GM23248 (cell line): Measurements from ENCODE around the gene TYW1B.

- RAMPAGE, long total RNA: no peak
These were observed 467 bp downstream of the AUTS2 start for GRCh38 chr7:69598800-69599083.

DNA sequence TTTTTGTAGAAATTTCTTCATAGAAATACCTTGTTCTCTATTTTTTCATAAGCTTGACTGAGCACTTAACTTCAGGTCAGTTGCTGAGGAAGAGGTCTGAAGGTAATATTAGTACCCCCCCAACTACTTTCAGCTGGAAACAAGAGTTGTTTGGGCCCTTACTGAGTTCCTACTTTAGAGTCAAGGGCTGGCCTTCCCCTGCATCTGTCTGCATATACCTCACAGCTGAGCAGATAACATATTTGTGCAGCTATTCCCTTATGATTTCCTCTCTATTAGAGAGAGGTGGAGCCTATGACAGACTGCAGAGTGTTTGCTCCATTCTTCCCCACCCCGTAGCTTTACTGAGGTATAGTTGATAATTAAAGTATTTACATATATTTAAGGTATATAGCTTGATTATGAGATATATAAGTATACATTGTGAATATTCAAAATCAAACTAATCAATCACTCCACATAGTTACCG lies 355.5 kb downstream of the AUTS2 start:
- RAMPAGE, long total RNA: no peak

DNA sequence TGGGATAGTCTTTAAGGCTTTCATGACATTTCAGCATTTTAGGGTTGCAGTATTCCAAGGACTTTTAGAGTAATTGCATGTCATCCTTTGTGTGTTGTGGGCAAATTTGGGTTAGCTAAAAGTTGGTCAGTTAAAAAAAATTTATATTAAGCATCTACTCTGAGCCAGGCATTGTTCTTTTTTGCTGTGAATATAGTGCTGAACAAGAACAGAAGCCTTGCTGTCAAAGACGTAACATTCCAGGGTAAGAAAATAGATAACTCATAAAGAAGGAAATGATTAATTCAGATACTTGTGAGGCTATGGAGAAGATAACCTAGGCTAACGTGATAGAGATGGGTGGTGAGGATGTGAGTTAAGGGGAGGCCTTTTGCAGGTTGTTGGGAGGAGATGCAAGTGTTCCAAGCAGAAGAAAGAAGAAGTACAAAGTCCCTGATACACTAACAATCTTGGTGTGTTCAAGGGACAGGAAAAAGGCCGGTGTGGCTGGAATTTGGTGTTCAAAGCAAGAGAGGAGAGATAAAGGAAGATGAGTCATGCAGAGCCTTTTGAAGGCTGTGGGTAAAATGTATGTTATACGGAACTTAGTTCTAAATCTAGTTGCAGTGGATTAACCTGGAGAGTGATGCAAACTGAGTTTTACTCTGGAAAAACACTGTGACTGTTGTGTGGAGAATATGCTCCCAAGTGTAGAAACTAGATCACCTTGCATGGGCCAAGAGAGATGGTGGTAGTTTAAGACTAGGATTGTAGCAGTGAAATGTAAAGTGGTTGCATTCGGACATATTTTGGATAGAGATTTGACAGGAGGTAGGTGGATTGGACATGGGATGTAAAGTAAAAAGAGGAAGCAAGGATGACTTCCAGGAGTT lies 610.3 kb downstream of the AUTS2 start:
- RAMPAGE, long total RNA: no peak

GRCh38 chr7:70614536-70615047 lies 517.4 kb upstream of the GALNT17 start:
- RAMPAGE, long total RNA: no peak

DNA sequence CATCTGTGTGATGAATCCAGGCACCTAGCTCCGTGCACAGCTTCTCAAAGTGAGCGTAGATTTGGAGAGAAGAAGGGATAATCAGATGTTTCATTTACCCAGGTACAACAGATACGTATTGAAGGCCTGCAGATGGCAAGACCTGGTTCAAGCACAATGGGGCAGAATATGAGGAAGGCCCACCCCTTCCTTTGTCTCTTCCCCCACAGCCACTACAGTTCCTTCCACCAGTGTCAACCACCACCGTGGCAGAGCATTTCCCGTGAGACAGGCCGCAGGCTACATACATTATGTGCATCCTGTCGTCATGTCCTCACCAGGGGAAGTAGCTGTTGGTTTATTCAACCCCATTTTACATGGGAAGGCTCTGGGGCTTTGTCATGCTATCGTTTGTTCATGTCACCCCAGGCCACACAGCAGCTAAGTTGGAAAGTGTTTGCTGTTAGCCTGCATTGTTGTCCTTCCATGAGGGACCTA lies 471.5 kb upstream of the GALNT17 start:
- RAMPAGE, long total RNA: no peak

DNA sequence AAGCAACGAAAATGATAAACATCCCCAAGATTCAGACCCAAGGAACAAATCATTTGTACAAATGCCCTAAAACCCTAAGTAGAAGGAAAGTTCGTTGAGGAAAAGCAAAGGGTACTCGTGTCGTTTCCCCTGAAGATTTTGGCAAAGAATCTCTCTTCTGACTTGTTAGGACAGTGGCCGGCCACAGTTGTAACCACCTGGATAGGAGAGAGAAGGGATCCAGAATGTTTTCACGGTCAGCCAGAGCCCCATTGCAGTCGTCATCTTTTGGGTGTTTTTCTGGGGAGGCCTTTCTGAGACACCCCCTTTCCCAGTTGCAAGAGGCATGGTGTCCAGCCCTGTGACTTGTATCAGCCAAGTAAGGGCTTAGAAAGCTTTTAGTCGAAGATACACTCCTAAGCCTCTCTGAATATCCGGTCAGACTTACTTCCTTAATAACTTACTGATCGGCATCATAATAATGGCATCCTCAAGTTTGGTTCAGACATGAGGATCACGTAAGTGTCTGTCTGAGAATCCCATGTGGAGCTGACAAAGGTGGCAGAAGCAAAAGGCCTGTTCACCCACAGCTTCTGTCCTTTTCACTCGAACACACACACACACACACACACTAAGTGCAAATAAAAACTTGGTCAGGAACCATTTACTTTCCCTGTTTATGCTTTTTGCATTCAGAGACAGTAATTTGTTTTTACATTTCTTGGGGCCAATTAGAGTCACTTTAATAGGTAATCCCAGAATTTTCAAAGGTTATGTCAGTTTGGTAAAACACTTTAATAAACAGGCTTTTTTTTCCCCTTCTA lies 435.7 kb upstream of the GALNT17 start:
- RAMPAGE, long total RNA: no peak

GRCh38 chr7:70729370-70730101 lies 402.4 kb upstream of the GALNT17 start:
- RAMPAGE, long total RNA: no peak

GRCh38 chr7:70779361-70780268 lies 352.3 kb upstream of the GALNT17 start:
- RAMPAGE, long total RNA: no peak

DNA sequence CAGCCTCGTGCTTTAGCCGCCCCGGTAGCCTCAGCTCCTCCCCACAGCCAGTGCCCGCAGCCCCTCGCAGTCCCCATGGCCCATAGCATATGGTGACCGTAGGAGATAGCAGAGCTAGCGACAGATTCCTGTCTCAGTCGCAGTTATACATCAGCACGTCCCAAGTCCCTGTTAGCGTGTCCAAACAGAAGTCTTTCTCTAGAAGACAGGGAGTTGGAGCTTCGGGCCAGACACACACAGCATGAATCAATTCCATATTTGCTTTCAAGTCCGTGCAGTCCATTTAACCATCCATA lies 344.5 kb upstream of the GALNT17 start:
- RAMPAGE, long total RNA: no peak

DNA sequence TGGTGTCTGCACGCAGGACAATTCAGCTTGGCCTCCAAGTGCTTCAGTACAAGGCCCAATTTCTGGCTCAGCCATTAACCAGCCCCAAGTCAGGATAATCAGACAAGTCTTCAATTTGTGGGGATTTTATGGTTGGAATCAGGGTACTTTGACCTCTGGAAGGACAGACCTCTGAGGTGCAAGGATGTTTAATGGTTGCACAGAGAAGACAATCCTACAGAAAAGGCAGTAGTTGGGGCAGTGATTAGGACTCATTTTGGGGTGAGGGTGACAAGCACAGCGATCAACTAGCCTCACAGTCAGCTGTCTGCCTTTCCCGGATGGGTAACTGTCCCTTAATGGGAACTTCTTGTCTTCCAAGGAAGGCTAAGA lies 271.2 kb upstream of the GALNT17 start:
- RAMPAGE, long total RNA: no peak

DNA sequence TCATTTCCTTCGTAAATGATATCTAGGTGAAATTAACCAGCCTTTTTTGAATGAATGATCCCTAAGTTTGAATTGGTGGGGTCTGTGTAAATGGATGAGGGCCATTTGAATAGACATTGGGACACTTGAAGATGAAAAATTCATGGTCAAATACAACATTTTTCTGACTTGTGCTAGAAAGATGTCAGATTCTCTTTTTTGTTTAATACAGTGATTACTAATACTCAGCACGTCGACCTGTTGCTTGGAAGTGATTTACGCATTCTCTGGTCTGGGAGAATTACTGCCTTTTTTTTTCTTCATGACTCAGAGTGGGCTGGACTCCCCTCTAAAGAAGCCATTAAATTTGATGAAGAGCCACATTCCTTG lies 171.4 kb downstream of the GALNT17 start:
- RAMPAGE, long total RNA: no peak

- RAMPAGE, long total RNA: no peak
These were observed 365.5 kb downstream of the GALNT17 start for GRCh38 chr7:71497413-71497955.

GRCh38 chr7:72827519-72828342 lies at the start of gene TYW1B:
Gene TYW1B (minus strand): TSS chr7:72828200.
- RAMPAGE, long total RNA: no peak

- RAMPAGE, long total RNA: no peak
These were observed 20.5 kb downstream of the TRIM74 start for GRCh38 chr7:72948294-72949699.

DNA sequence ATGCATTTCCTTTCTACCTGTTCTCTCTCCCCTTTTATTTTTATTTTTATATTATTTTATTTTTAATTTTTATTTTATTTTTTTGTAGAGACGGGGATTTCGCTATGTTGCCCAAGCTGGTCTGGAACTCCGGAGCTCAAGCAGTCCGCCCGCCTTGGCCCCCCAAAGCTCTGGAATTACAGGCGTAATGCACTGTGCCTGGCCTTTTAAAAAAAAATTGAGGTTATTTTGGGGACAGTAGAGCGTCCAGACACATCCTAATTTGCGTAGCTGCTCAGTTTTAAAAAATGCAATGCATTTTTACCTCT lies 23.1 kb downstream of the SPDYE8 start:
- RAMPAGE, long total RNA: no peak

- RAMPAGE, long total RNA: no peak
These were observed 501 bp downstream of the SPDYE10 start for GRCh38 chr7:73154704-73155156.

DNA sequence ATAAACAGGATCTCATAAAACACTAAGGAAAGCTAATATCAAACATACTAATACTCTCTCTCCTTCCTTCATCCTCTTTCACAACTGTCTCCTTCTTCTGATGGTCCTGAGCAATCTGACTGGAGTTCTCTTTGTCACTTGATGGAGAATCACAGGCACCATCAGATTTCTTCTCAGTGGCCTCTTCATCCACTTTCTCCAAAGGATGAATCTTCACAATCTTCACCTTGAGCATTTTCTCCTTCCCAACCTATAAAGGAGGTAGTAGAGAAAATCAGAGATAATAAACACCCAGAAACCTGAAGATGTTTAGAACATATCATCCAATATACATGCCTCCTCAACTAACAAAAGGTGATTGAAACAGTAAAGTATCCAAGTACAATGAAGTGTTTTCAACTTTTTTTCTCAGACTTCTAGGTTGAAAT lies 23.6 kb downstream of the BAZ1B start:
- RAMPAGE, long total RNA: no peak

DNA sequence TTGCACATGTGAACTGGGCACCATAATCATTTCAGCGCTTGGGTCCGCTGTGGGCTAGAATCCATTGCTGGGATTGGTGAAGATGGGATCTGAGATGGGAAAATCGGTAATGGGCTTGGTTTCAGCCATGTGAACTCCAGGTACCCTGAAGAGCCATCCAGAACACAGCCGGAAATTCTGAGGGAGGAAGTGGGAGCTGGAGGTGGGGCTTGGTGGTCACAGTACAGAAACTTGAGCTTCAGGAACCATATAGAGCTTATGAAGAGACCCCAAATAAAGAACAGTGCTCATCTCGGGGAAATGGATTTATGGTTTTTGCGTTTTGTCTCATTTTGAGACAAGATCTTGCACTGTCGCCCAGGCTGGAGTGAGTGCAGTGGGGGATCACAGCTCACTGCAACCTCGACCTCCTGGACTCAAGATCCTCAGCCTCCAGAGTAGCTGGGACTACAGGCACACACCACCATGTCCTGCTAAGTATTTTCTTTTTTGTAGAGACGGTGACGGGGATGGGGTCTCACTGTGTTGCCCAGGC lies 3.5 kb upstream of the BAZ1B start:
- RAMPAGE, long total RNA: no peak

DNA sequence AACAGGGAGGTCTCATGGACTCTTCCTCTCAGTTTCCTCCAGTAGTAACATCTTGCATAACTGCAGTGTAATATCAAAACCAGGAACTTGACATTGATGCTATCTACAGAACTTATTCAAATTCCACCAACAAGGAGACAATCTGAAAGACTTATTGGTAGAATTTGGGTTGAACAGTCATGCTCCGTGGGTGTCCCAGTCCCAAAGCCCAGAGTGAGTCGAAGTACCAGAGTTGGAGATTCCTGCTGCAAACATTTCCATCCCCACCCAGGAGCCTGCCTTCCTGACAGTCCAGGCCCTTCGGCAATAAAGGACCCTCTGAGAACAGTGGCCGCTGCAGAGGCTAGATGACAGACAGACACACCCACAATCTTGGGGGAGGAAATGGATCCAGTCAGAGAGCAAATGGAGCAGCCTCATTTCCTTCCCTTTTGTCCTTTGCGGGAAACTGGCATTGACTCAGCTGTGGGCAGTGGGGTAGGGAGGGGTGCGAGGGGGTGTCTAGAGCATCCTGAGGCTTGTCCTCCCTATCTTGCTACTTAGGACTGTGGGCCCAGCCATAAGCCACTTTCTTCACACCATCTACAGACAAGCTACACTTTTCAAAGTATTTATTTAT lies 3.5 kb upstream of the TBL2 start:
- RAMPAGE, long total RNA: no peak

- RAMPAGE, long total RNA: no peak
These were observed 22.1 kb upstream of the TBL2 start for GRCh38 chr7:73600317-73601103.